Epidermal melanocyte (primary cell): ENCODE measurements around a stretch of chr6.

GRCh38 chr6:13412621-13412896 is 74.8 kb downstream of the GFOD1 start:
- RRBS, result no CpG with 5 or more reads among the region's 5 CpGs

DNA sequence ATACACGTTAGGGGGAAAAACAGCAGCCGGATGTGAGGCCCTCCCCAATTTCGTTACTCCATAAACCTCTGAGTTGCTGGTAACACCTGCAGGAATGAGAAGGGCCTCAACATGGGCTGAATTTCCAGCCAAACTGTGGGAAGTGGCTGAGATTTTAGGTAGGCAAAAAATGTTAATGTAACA is 989 bp upstream of the SIRT5 start:
- RRBS, result no CpG with 5 or more reads among the region's 3 CpGs

GRCh38 chr6:13632322-13632776 is 17.2 kb downstream of the NOL7 start:
- RRBS, result no CpG with 5 or more reads among the region's 4 CpGs

- RRBS, result no CpG with 5 or more reads among the region's 3 CpGs
Measured at GRCh38 chr6:13656187-13657472, 41.5 kb downstream of the NOL7 start.

- RRBS, result no CpG with 5 or more reads among the region's 8 CpGs
Measured at GRCh38 chr6:13709516-13710052, 2.1 kb downstream of the RANBP9 start.

DNA sequence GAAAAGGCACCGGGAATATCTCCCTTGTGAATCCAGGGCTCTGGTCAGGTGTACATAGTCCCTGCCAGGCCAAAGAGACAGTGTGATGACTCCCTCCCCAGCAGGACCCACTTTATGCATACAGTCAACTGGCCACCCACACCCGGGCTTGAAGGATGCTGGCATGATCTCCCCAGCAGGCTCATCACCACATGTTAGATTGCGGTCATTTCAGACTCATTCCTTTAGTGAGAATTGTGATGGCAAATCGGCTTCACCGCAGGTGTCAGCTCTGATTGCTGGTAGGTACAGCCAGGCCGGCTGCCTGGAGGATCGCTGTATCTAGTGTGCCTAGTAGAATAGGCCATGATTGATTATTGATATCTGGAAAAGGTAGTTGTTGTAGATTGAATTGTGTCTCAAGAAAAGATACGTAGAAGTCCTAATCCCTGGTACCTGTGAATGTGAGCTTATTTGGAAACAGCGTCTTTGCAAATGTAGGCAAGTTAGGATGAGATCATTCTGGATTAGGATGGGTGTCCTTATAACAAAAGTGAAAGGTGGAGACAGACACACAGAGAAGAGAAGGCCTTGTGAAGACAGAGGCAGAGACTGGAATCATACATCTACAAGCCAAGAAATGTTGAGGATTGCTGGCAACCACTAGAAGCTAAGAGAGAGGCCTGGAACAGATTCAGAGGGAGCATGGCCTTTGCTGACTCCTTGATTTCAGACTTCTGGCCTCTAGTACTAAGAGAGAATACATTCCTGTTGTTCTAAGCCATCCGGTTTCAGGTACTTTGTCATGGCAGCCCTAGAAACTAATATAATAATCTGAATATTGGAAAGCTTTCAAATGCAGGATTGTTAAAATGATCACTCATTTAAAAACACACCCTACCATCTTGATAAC is 24.7 kb downstream of the CD83 start:
- RRBS, result no CpG with 5 or more reads among the region's 10 CpGs

GRCh38 chr6:14360543-14361067 is 243.0 kb downstream of the CD83 start:
- RRBS, result no CpG with 5 or more reads among the region's 8 CpGs

GRCh38 chr6:14402191-14402514 is 284.6 kb downstream of the CD83 start:
- RRBS, result no CpG with 5 or more reads among the region's 1 CpG

- RRBS, result no CpG with 5 or more reads among the region's 15 CpGs
Measured at GRCh38 chr6:14638799-14639737, 521.5 kb downstream of the CD83 start.

GRCh38 chr6:14803809-14804437 is 441.9 kb upstream of the JARID2 start:
- RRBS, result no CpG with 5 or more reads among the region's 11 CpGs

- RRBS, result no CpG with 5 or more reads among the region's 7 CpGs
Measured at GRCh38 chr6:14890198-14890513, 355.7 kb upstream of the JARID2 start.

GRCh38 chr6:15211082-15211456 is 34.8 kb upstream of the JARID2 start:
- RRBS, result no CpG with 5 or more reads among the region's 8 CpGs

GRCh38 chr6:15243423-15243929 is 2.4 kb upstream of the JARID2 start:
- RRBS, result no CpG with 5 or more reads among the region's 5 CpGs

- RRBS, result no CpG with 5 or more reads among the region's 5 CpGs
Measured at GRCh38 chr6:15268977-15269523, 23.2 kb downstream of the JARID2 start.

DNA sequence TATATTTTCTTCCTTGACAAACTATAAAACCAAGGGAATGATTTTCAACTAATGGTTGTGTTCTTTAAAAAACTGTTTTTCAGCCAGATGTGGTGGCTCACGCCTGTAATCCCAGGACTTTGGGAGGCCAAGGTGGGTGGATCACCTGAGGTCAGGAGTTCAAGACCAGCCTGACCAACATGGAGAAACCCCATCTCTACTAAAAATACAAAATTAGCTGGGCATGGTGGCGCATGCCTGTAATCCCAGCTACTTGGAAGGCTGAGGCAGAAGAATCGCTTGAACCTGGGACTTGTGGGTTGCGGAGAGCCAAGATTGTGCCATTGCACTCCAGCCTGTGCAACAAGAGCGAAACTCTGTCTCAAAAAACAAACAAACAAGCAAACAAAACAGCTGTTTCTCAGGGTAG is 27.5 kb downstream of the JARID2 start:
- RRBS, result no CpG with 5 or more reads among the region's 5 CpGs

GRCh38 chr6:15292622-15292889 is 46.7 kb downstream of the JARID2 start:
- RRBS, result no CpG with 5 or more reads among the region's 5 CpGs

DNA sequence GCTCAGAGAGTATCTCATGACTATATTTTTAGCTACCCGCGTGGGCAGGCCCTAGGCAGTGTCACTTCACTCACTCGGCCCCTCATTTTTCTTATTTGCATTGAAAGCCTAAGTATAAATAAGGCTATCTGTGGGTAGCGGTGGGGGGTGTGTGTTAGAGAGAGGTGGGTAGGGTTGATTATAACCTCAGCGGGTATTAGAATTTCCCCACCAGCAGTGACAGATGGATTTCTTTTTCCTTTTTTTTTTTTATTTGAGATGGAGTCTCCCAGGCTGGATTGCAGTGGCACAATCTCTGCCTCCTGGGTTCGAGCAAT is 113.6 kb downstream of the JARID2 start:
- RRBS, result no CpG with 5 or more reads among the region's 6 CpGs

DNA sequence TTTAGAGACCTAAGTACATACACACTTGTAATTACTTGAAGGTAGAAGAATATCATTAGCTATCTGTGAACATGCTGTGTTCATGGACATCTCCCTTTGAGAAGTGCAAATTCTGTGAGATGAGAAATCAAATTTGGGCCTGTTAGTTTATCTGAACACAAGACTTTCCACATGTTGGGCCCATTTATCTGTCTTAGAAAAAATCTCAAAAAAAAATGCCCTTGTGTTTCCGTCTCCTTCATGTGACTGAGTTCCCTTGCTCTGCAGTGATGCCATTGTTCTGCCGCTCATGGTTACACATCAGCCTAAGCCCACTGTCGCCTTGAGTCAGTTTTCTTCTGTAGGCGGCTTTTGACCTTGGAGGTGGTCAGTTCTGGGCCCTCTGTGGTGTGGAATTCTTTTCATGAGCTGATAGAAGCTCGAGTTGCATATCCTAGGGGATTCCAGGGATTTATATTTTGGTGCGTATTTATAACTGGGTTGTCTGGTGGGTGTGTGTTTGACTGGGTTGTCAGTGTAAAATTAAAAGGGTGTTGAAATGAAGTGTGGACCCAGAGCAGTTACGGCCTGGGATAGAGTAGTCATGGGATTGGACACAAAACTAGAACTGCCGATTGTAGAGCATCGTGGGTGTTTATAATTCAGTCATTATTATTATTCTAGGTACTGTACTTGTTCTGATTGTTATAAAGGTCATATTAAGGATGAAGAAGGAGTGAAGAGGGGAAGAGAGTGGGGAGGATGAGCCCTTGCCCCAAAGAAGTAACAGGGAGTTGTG is 156.7 kb downstream of the JARID2 start:
- RRBS, result no CpG with 5 or more reads among the region's 9 CpGs

GRCh38 chr6:15420697-15421432 is 175.0 kb downstream of the JARID2 start:
- RRBS, result no CpG with 5 or more reads among the region's 10 CpGs

- RRBS, result no CpG with 5 or more reads among the region's 2 CpGs
Measured at GRCh38 chr6:15474371-15474796, 188.4 kb downstream of the DTNBP1 start.